ENCODE measurements around the gene ASNS.

DNA sequence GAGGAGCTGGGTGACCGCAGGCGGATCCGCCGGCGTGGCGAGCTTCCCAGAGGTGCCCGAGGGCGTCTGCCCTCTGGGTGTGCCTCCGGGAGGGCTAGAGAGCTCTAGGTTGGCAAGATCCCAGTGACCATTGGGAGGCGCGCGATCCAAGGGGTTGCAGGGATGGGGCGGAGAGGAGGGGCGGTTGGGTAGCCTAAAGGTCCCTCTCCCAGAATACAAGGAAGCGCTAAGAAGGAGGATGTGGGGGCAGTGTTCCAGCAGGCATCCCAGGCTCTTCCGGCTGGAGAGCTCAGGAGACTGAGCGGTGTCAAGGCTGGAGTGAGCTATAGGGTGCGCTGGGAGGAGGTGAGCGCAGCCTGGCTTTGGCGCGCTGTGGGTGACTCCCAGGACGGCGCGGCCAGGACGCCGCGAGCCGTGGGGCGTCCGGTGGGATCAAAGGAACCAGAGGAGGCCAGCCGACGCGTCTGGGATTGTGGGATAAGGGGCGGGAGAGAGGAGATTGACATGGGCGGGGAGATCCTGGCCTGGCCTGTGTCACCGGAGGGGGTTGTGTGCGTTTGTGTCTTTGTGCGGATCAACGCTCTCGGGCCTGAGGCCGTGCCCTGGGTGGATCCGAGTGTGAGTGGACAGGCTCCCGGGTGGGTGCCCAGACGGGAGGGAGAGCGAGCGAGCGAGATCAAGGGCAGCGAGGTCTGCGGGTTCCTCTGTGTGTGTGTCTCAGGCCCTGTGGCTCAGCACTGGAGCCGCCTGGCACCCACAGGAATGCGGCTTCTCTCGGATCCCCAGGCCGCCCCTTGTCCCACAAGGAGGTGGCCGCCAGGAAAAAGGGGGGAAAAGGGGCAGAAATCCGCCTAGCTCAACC is 7.8 kb downstream of the DLX5 start:
- RRBS = 86% methylated on average over 17 of the region's 55 CpGs

DNA sequence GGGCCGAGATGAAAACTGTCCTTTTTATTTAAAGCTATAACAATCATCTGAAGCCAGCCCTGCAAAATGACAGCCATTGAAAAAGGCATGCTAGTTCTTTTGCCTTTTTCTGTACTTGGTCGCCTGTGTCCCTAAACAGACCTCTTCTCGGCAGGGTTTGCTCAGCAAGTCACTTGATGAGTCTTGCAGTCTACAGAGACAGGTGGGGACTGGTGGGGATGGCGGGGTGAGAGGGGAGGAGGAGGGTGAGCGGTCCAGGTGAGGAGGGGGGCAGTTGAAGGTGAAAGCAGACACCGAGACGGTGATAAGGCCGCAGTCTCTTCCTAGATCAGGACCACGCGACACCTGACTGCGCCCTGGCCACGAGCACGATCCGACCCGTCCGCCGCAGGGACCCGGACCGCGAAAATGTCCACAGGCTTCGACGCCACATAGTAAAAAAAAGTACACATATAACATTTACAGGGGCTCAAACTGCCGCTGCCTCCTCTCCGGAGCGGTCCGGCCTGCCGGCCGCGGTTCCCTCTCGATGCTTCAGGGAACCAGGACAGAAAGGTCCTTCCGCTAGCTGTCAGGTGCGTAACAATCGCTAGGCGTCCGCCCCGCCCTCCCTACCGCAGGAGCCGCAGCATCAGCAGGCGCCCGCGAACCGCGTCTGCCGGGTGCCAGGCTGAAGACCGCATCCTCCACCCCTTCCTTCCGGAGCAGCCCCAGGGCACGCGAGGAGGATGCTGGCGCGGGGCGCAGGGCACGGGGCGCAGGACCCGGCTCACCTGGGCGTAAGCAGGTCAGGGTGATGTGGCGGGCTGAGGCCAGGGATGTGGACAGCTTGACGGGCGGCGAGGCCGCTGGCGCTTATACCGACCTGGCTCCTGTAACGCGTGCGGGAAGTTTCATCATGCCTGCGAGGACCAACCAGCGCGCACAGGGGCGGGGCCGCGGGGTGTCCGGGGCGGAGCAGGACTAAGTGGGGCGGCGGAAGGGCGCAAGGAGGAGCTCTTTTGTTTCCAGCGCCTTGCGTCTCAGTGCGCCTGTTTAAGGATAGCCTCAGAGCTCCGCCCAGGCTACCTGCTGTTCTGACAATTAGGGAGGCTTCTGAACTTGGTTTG is at the start of gene ASNS:
Gene ASNS (minus strand): TSS at position 831 of the 1,109 bp plus-strand sequence.
- RRBS = 2% methylated on average over 10 of the region's 80 CpGs

DNA sequence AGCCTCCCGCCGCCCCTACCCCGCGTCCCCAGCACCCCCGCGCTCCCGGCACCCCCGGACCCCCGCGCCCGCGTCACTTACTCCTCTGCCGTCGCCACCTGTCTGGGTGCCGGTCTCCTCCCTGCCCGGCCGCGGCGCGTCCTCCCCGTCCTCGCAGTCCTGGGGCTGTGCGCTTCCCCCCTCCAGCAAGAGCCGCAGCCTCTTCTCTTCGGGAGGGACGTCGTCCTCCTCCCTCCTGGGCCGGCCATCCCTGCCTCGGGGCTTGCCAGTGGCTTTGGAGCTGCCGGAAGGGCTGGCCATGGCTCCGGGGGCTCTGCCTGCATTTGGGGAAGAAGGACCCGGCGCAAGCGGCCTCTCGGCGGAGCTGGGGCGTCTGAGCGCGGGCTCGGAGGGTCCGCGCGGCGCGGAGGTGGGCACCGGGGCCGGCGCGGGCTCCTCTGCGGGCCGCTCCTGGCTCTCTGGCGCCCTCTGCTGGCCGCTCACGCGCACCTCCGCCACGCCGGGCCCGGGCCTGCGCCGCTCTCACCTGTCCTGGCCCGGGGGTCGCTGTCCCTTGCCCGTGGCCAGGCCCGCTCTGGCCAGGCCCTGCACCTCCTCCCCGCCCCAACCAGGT is 55.9 kb upstream of the ASNS start:
- RRBS = 1% methylated on average over 7 of the region's 66 CpGs

DNA sequence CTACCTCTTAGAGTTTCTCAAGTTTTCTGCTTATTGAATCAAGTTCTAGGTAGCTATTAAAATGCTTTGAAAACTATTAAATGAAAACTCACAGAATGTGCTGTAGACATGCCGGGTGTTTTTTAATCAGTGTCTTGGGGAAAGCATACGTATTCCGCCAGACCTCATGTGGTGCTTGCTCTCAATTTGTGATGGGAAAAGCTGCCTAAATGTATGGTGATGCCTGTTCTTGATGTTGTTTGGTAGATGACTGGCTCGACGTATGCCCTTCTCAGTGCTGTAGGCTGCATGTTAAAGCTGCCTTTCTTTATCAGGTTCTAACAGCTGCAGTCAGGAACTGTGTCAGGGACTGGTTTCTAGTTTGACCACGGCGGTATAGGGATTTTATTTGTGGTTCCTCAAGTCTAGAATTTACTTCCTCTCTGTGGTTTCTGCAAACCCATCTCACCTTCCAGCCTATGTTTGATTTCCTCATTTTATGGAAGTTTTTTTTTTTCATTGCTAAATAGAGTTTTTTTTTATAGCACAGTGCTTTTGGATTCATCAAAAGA is 26.4 kb downstream of the LMTK2 start:
- RRBS = no CpG with 5 or more reads among the region's 7 CpGs

GRCh38 chr7:98137622-98138131 is 31.0 kb downstream of the LMTK2 start:
- RRBS = no CpG with 5 or more reads among the region's 5 CpGs

DNA sequence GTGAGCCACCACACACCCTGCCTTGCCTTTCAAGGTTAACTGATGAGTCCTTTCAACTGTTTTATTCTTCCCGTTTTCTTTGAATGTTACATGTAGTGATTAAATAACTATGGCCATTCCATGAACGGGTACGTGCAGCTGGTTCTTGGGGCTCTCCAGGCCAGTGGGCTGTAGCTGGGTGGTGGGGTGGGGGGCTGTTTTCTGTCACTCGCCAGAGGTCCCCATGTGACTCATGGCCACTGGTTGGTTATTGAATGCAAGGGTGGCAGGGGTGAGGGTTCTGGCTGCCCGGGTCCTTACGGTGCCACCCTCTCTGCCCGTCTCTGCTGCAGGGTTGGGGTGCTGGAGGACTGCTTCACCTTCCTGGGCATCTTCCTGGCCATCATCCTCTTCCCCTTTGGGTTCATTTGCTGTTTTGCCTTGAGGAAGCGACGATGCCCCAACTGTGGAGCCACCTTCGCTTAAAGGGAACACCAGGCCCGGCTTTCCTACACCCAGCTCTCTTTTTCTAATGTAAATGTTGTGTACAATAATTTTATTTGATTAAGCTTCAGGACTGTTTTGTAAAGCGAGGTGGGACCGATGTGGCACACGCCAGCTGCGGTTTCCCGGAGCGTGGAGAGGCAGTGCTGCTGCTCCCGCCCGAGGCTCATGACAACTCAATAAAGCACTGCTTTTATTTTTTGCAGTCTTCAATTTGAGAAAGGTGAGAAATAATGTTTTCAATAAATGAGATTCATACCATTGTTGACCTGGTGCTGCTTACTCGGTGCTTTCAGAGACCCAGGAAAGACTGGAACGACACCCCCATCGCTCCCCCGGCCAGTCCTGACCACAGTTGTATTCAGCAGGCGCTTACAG is 9.5 kb downstream of the BRI3 start:
- RRBS = no CpG with 5 or more reads among the region's 24 CpGs

- RRBS = no CpG with 5 or more reads among the region's 13 CpGs
These were observed 48.4 kb downstream of the BAIAP2L1 start for GRCh38 chr7:98352272-98353106.

GRCh38 chr7:98419742-98420003 is 18.8 kb upstream of the BAIAP2L1 start:
- RRBS = no CpG with 5 or more reads among the region's 5 CpGs

DNA sequence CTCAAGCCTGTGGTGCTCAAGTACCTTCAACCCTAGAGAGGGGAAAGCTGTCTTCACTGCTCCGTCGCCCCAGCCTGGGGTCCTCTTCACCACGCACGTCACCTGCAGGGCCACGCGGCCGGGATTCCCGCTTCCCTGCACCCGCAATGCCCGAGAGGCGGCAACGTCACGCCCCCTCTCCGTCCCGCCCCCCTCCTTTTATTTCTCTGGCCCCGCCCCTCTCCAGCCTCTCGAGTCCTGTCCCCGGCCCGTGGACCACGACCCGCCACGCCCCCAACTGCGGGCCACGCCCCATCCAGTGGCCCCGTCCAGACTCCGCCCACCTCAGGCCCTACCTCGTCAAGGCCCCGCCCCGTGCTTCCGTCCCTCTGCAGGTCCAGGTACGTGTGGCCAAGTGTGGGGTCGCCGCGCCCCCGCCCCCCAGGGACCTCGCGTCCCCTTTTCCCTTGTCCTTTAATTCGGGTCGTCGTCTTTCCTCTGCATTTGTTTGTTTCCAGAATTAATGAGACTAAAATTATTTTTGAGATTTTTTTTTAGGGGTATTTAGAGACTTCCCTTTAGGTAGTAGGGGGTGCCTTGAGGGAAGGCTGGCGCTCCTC is 69.7 kb upstream of the BAIAP2L1 start:
- RRBS = no CpG with 5 or more reads among the region's 41 CpGs

DNA sequence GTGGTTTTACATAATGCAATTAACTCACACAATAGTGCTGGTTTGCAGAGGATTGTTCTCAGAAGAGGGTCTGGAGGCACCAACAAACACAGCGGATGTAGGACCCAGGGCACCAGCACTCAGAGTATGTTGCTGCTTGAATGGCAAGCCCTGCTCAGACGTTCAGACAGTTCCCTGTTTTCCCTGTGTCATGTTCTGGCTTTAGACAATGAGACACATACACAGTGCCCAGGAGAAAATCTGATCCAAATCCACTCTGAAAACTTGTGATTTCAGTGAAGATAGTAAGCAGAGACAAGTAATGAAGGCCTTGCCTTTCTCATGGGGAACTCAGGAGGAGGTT is 51.8 kb upstream of the NPTX2 start:
- RRBS = no CpG with 5 or more reads among the region's 2 CpGs

GRCh38 chr7:98616232-98616828 is 755 bp upstream of the NPTX2 start:
- RRBS = 29% methylated on average over 18 of the region's 47 CpGs

- RRBS = no CpG with 5 or more reads among the region's 5 CpGs
These were observed 47.4 kb downstream of the TMEM130 start for GRCh38 chr7:98822465-98822860.

DNA sequence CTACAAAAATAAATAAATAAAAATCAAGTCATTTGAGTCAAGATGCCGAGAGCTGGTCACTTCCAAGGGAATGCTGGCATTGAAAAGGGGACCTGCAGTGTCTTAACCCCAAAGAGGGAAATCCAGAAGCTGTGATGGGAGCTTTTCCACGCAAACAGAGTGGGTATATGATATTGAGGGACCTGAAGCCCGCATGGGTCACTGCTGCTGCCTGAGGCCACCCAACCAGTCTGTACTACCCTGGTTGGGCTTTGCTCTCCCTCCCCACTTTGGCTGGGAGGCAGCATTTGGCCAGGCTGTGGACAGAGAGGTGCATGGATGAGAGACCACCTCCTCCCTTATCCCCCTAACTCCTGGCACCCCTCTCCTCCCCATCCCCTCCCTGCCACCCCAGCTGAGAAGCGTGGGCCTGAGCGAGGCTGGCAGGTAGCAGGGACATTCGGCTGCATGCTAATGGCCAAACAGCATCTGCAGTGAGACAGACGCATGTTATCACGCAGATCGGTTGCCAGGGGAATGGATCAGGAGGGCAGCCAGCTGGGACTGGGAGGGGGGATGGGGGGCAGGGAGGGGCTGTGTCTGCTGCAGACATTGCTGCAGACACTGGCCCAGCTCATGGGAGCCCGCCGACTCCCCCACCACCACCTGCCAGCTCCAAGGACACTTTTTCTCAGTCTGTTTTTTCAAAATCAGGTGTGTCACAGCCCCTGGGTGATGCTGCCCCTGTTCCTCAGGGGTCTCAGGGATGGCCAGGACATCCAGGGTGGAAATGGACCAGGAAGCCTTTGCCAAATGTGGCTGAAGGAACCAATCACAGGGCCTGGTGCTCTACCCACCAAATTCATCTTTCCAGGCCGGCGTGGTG is 2.5 kb downstream of the TMEM130 start:
- RRBS = no CpG with 5 or more reads among the region's 13 CpGs

- RRBS = no CpG with 5 or more reads among the region's 9 CpGs
These were observed 113.8 kb downstream of the SMURF1 start for GRCh38 chr7:99029915-99030763.

- RRBS = no CpG with 5 or more reads among the region's 9 CpGs
These were observed 36.5 kb downstream of the SMURF1 start for GRCh38 chr7:99107359-99107814.

- RRBS = no CpG with 5 or more reads among the region's 10 CpGs
These were observed 34.5 kb downstream of the SMURF1 start for GRCh38 chr7:99109105-99110182.

- RRBS = no CpG with 5 or more reads among the region's 11 CpGs
These were observed 11.3 kb upstream of the ARPC1A start for GRCh38 chr7:99314300-99314847.

DNA sequence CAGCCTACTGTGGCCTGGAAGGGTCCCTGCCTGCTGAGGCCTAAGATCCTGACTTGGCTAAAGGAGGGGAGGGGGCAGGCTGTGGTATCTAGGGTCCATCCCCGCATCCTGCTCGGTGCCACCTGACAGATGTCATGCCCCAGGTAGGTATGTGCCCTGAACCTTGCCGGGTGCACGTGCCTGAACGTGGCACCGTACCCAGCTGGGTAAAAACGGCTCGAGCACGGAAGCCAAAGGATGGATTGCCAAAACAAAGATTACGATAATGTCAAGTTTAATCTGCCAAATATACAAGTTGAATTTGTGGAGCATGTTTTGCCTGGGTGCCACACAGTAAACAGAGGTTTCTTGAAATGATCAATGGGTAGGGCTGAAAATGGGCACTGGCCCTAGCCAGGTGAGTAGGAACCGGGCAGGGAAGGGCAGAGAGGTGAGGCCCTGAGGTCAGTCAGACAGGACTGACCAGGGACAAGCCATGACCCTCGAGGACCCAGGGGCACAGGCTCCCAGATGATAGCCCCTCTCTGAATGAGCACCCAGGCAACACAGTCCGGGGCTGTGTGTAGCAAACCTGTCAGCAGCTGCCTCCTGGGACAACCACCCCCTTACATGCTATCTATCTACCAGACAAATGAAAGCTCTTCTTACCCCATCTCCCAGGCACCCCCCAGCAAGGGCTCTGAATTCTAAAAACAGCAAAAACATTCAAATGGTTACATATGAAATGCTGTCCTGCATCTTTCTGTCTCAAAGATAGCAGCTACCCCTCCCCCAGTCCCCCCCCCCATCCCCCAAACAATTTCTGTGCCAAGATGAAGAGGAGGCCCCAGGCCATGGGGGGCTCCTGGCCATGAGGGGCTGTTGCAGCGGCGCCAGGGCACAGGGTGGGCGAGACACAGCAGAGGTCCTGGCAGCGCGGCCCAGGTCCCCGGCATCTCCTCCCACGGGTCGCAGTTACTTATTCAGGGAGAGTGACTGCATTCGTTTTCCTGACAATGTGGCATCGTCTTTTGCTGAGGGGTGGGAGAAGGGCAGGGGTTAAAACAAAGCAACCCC is 12.3 kb downstream of the PDAP1 start:
- RRBS = no CpG with 5 or more reads among the region's 23 CpGs

GRCh38 chr7:99525630-99526429 is 21.4 kb downstream of the ZKSCAN5 start:
- RRBS = no CpG with 5 or more reads among the region's 21 CpGs

DNA sequence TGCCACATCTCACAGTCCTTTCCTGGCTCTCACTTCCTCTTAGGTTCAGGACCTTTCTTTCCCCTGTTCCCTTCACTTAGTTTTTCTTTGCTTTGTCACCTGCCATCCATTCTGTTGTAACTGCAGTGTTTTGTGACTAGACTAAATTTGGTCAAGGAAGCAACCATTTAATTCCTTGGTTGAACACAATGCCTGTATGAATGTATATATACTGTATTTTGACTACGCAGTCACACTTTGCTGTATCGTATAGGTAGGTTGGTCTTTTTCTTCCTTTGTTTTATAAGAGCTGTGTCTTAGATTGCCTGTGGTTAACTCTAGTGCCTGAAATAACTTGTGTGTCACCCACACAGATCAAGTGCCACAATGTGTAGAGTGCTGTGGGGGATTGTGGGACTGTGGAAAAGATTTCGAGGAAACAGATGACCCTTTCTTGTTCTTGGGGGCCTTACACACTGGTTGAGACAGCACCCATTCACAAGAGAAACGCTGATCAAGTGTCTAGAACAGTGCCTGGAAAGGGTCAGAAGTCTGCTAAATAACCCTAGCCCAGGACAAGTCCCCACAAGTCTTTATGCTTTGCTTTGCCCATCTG is 2.7 kb downstream of the ZNF655 start:
- RRBS = no CpG with 5 or more reads among the region's 4 CpGs

Measured in PFSK-1 (cell line).